Ishikawa (cell line): ENCODE measurements around a stretch of chr10.

- RRBS, result no CpG with 5 or more reads among the region's 2 CpGs
These were observed 35.6 kb downstream of the MAT1A start for GRCh38 chr10:80253851-80254279.

- RRBS, result no CpG with 5 or more reads among the region's 7 CpGs
These were observed 3.3 kb downstream of the MAT1A start for GRCh38 chr10:80286079-80286733.

DNA sequence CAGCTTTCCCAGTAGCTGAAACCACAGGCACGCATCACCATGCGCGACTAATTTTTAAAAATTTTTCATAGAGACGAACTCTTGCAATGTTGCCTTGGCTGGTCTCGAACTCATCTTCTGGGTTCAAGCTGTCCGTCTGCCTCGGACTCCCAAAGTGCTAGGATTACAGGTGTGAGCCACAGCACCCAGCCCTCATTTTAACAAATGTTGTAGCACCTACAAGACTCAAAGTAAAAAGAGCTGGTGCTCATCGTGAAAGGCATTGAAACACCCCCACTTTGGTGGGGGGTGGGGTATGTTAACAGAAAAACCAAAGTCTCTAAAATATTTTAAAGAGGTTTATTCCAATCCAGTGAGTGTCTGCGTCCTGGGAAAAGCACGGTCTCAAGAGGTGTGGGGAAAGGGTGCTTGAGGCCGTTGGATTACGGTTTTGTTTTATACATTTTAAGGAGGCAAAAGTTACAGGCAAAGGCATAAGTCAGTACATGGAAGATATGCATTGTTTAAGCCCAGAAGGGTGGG is 12.3 kb downstream of the TSPAN14 start:
- RRBS, result no CpG with 5 or more reads among the region's 12 CpGs

- RRBS, result no CpG with 5 or more reads among the region's 8 CpGs
These were observed 13.8 kb downstream of the TSPAN14 start for GRCh38 chr10:80467766-80468438.

DNA sequence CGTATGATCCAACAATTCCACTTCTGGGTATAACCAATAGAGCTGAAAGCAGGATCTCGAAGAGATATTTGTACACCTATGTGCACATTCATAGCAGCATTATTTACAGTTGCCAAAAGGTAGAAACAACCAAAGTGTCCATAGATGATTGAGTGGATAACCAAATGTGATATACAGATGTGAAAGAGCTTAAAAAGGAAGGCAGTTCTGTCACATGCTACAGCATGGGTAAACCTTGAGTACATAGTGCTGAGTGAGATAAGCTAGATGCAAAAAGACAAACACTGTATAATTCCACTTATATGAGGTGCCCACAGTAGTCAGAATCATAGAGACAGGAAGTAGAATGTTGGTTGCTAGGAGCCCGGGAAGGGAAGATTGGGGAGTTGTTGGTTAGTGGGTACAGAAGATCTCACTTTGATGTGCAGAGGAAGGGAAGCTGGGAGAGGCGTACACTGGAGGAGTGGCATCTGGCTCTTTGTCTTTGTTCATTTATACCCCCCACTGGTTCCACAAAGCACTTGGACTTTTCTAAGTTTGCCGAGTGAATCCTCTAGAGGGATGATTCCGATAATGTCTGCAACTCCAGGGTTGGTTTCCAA is 39.4 kb downstream of the TSPAN14 start:
- RRBS, result no CpG with 5 or more reads among the region's 6 CpGs

- RRBS, result 11% methylated on average over 3 of the region's 16 CpGs
These were observed 38.8 kb upstream of the SH2D4B start for GRCh38 chr10:80498643-80499528.

DNA sequence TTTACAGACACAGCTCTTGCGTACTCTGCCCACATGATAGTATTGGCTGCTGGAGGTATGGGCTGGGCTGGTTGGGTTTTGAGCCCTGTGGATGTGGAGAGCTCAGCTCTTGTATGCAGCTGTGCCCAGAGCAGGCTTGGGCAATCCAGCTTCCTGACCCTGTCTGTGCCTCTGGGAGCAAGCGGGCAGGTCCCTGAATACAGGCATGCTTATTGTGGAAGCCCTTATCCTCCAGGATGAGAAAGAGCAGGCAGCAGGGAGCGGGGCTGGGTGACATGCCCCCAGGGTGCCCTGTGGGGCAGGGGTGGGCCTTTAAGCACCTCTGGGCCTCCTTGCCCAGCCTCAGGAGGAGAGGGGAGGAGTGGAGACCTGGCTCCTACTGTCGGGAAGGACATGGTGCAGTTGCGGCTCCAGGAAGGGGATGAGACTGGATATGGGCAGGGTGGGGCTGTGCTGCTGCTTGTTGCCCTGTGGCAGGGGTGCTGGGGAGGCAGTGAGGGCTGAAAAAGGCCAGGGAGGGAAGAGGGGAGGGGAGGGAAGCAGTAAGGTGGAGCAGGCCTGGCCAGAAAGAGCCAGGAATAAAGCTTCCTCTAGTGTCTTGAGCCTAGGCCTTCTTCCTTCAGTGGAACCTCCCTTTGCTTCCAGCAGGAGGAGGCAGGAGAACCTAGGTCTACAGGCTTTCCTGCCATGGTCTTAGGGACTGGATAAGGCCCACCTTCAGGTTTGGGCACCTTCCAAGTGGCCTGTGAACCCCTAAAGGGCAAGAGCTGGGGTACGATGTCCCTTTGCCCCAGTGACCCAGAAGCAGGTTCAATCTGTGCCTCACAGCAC is 32.6 kb upstream of the SH2D4B start:
- RRBS, result no CpG with 5 or more reads among the region's 6 CpGs

DNA sequence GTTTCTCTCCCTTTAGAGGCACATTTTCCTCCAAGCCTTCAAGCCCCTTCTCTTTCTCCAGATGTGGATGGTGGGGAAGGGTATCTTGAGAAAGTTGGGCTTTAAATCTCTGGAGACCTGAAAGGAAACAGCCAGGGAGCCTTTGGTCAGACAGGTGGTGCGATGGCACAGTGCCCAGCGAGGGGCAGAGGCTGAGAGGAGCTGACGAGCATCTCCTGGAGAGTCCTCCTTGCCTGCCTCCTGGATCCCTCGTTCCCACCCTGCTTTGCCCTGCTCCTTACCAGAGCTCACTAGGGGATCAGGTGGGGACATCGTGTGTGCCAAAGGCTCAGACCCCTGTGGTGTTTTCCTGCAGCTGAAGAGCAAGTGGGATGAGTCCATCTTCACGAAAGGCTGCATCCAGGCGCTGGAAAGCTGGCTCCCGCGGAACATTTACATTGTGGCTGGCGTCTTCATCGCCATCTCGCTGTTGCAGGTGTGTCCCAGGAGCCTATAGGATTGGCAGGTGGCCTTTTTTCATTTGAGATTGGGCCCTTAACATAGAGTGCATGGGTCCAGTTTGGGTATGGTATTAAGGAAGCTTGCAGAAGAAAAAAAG is 21.8 kb upstream of the SH2D4B start:
- RRBS, result no CpG with 5 or more reads among the region's 12 CpGs

GRCh38 chr10:80703544-80703848 is 165.8 kb downstream of the SH2D4B start:
- RRBS, result no CpG with 5 or more reads among the region's 7 CpGs

GRCh38 chr10:81784747-81785230 is 90.2 kb upstream of the NRG3 start:
- RRBS, result no CpG with 5 or more reads among the region's 9 CpGs

- RRBS, result 8% methylated on average over 6 of the region's 26 CpGs
These were observed 1.5 kb downstream of the NRG3 start for GRCh38 chr10:81876269-81877139.

- RRBS, result no CpG with 5 or more reads among the region's 2 CpGs
These were observed 557.3 kb downstream of the NRG3 start for GRCh38 chr10:82432309-82432731.

GRCh38 chr10:83454080-83454514 is 685.2 kb upstream of the GHITM start:
- RRBS, result no CpG with 5 or more reads among the region's 6 CpGs

DNA sequence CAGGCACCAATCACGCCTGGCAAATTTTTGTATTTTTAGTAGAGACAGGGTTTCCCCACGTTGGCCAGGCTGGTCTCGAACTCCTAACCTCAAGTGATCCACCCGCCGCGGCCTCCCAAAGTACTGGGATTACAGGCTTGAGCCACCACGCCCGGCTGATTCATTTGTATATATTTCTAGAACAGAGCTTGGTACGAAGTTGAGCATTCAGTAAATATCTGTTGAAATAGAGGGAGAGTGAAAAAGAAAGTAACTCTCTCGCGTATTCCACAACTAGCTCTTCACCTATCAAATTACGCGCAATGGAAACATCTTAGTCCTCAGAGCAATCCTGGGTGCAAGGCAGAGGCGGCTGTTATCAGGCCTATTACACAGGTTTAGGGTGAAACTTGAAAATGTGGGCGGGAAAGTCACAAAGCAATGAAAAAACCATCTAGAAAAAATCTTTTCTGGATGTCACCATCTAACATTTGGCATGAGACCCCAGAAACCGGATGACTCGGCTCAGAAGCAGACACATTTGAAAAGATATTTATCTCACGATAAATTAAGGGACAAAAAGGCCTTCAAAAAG is 627 bp upstream of the GHITM start:
- RRBS, result no CpG with 5 or more reads among the region's 18 CpGs

DNA sequence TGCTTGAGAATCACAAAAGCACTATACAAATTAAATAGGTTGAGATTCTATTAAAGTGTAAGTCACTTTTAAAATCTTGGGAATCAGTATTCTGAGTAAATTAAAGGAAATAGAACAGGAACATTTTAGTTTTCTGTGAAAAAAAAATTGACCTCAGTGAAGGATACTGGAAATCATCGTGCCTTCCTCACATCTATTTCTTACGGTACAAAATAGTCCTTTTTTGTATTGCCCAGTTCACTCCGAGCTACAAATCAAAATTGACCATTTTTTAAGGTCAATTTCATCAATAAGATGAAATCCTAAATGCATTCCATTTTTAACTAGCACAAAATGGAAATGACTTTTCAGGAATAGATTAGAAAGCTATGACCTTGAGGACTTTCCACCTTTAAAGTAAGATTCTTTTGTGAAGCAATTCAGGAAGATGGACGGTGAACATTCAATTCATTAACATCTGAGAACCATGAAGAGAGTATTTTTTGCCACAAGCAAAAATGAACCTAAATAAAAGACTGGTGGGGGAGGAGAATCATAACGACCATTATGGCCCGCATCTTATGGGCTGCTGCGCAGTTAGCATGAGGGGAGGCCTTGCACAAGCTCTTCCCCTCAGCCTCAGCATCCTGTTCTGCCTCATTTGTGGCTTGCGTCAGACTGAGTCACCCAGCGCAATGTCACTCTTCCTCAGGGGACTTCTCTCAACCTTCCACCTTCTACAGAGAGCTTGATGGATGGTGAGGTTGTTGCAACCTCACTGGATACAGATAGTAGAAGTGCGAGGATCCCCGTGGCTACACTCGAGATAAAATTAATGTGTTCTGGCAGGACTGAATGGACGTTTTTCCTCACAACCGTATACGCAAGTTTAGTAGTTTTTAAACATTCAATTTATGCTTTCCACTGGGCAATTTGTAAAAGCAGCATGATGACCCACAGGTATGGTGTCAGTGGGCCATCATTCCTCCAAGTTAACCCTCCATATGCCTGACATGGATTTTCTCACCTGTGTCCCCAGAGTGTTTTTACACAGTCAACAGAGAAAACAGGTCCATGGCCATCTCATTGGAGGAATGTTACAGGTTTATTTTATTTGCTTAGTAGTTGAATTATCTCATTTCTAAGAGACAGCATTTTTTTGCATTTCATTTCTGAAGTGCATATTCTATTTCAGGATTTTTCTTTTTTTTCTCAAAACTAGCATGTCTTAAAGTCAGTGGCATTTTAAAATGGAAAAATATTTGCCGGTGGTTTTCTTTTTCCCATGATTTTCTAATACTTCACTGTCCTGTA is 16.8 kb upstream of the GPR15LG start:
- RRBS, result no CpG with 5 or more reads among the region's 16 CpGs

DNA sequence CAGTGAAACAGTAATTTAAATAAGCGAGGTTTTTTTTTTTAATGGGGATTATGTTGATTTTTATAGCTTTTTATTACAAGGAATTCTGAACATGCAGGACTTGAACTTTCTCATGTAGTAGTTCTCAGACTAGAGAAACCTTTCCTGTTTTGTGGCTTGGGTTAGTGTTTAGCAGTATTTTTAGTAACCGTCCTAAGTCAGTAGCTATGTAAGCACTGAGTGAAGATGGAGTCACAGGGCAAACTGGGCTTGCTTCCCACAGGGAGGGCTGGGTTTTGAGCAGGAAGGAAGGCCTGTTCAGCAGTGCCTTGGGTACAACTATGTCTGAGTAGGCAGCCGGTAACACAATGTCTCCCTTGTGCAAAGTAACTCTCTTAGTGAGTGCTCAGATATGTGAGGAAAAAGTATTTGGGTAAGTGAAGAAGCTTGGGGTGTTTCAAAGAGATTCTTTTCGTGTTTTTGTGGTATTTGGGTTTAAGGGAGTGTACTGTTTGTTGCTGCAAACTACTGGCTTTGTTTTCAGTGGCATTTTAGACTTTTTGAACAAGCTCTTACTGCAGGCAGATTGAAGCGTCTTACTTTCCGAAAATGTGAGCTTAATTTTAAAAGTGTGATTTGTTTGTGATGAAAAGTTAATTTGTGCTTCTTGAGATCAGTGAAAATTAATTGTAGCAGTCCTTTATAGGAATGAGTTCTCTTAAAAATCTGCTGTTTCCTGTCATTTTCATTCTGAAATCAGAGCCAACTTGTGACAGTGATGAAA is 96.4 kb downstream of the CCSER2 start:
- RRBS, result no CpG with 5 or more reads among the region's 6 CpGs

DNA sequence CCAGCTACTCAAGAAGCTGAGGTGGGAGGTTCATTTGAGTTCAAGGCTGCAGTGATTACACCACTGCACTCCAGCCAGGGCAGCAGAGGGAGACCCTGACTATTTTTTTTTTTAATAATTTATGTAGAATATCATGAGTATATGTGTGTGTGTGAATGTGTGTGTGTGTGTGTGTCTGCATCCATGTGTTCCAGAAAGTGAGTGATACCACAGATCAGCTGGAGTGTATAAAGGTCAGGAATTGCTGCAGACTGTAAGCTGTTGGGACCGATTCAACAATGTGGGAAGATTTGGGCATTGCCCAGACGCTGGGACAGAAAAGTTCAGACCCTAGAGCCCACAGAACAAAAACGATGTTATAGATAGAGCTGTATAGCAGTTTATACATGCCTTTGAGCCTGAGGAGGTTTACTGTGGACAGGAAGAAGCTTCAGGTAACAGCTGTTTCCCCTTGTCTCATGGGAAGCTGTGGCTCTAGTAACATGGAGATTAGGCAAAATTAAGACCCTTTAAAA is 435.6 kb downstream of the CCSER2 start:
- RRBS, result no CpG with 5 or more reads among the region's 3 CpGs

DNA sequence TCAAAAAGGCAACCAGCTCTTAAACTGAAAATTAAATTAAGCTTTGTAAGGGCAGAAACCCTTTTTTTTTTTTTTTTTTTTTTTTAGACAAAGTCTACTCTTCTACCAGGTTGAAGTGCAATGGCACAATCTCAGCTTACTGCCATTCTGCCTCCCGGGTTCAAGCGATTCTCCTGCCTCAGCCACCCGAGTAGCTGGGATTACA is 653.6 kb downstream of the CCSER2 start:
- RRBS, result no CpG with 5 or more reads among the region's 3 CpGs

DNA sequence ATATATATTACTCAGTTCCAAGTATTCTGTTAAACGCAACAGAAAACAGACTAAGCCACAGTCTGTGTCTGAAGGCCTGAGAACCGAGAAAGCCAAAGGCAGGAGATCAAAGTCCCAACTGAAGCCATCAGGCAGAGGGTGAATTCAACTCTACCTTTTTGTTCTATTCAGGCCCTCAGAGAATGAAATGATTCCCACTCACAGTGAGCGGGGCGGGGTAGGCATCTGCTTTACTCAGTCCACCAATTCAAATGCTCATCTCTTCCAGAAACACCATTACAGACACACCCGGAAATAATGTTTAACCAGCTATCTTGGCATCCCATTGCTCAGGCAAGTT is 1002.6 kb downstream of the GRID1 start:
- RRBS, result no CpG with 5 or more reads among the region's 5 CpGs